Testis (tissue), 5 donors: ENCODE measurements around a stretch of chr11.

DNA sequence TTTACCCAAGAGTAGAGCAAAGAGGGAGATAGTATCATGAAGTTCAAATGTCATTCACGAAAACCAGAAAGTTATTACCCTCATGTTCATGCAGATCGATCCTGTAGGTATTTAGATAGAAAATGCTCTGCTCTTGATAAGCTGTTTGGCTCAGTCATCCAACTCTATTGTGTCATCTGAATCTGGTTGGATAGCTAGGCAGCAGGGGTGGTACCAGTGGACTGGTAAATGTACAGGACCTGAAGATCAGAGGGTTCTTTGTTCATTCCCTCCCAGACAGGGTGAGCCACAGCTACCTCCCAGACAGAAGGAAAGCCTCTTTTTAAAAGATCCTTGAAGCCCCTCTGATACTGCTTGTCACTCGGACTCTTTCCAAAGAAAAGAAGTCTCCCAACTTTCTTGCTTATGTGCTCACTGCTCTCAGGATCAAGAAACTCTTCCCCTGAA lies 29.9 kb upstream of the DRD2 start:
- PRO-cap, 3 experiments, result peak in 2 of 3 experiments; most common plus-strand start position 265 of the sequence (in 2); most common minus-strand start position 113 of the sequence (in 1)
- RAMPAGE, long total RNA, 2 experiments, result no peak in any of the 2 experiments
- RRBS, result no CpG with 5 or more reads among the region's 3 CpGs

DNA sequence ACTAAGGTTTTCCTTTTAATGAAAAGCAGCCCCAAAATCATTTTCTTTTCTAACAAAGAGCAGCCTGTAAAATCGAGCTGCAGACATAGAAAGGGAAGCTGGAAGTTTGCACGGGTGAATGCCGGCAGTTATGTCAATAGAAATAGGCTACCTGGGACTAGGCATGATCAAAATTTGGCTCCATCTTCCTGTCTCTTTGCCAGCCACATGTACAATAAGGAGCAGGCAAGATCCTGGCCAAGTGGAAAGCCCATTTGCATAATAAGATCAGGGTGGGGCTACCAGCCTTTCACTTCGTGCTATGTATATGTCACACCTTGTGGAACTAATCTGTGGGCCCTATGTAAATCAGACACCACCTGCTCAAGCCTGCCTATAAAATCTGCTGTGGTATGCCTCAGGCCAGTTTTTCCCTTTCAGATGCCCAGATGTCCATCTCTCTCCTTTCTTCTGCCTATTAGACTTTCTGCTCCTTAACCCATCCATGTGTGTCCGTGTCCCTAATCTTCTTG lies 79.3 kb upstream of the DRD2 start:
- PRO-cap, 3 experiments, result no peak in any of the 3 experiments
- RAMPAGE, long total RNA, 2 experiments, result no peak in any of the 2 experiments
- RRBS, result no CpG with 5 or more reads among the region's 5 CpGs

GRCh38 chr11:114040766-114041260 lies 18.7 kb upstream of the ZBTB16 start:
- PRO-cap, 3 experiments, result no peak in any of the 3 experiments
- RAMPAGE, long total RNA, 2 experiments, result no peak in any of the 2 experiments
- RRBS, result 88% methylated on average over 3 of the region's 7 CpGs

DNA sequence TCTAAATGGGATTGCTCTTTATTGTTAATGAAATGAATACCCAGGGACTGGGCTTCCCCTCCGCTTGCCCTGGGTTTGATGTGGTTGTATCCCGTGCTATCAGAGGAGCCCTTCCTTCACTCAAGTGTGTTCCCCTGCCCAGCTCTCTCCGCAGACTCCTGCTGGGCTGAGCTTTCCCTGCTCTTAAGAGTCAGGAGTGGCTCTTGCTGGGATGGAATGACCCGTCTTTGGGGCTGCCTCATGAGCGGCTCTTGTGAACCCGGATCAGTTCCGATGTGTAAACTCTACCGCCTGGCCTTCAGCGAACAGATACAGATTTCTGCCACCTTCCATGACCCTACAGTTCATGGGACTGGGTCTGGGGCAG lies 1.6 kb upstream of the ZBTB16 start:
- PRO-cap, 3 experiments, result peak in 1 of 3 experiments; most common plus-strand start position 186 of the sequence (in 1); most common minus-strand start position 160 of the sequence (in 1)
- RAMPAGE, long total RNA, 2 experiments, result no peak in any of the 2 experiments
- RRBS, result no CpG with 5 or more reads among the region's 9 CpGs

- PRO-cap, 3 experiments, result no peak in any of the 3 experiments
- RAMPAGE, long total RNA, 2 experiments, result no peak in any of the 2 experiments
- RRBS, result no CpG with 5 or more reads among the region's 7 CpGs
Measured at GRCh38 chr11:114068220-114068922, 8.9 kb downstream of the ZBTB16 start.

GRCh38 chr11:114110671-114111385 lies 51.3 kb downstream of the ZBTB16 start:
- PRO-cap, 3 experiments, result no peak in any of the 3 experiments
- RAMPAGE, long total RNA, 2 experiments, result no peak in any of the 2 experiments
- RRBS, result no CpG with 5 or more reads among the region's 8 CpGs

DNA sequence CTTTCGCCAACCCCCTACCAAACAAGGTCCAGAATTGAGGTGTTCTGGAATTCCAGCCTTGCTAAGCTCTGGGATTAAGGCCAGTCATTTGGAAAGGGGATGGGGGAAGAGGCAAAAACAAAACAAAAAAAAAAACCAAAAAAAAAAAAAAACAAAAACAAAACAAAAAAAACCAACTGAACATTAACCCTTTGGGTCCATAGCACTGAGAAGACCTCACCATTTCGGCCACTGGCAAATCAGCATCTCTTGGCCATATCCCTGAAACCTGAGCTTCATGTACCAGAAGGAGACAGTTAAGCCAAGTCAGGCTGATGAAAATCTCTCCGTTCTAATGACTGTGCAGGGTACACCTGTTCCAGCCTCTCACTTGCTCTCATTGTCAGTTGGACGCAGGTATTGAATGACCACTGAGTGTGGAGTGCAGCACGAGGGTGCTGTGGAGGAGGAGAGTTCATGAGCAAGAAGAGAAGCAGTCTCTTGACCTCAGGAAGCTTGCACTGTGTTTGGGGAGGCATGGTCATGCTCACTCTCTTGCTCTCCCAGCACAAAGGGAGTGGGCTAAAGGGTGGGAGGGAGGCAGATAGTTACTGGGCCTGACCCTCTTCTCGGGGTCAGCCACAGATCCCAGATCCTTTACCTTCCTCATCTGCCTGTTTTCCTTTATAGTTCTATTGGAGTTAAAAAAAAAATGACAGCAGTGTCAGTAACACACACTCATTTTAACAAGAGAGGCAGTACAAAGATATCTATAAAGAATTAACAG lies 65.1 kb downstream of the ZBTB16 start:
- PRO-cap, 3 experiments, result no peak in any of the 3 experiments
- RAMPAGE, long total RNA, 2 experiments, result no peak in any of the 2 experiments
- RRBS, result no CpG with 5 or more reads among the region's 6 CpGs

GRCh38 chr11:114135213-114136027 lies 75.9 kb downstream of the ZBTB16 start:
- PRO-cap, 3 experiments, result no peak in any of the 3 experiments
- RAMPAGE, long total RNA, 2 experiments, result no peak in any of the 2 experiments
- RRBS, result no CpG with 5 or more reads among the region's 6 CpGs

DNA sequence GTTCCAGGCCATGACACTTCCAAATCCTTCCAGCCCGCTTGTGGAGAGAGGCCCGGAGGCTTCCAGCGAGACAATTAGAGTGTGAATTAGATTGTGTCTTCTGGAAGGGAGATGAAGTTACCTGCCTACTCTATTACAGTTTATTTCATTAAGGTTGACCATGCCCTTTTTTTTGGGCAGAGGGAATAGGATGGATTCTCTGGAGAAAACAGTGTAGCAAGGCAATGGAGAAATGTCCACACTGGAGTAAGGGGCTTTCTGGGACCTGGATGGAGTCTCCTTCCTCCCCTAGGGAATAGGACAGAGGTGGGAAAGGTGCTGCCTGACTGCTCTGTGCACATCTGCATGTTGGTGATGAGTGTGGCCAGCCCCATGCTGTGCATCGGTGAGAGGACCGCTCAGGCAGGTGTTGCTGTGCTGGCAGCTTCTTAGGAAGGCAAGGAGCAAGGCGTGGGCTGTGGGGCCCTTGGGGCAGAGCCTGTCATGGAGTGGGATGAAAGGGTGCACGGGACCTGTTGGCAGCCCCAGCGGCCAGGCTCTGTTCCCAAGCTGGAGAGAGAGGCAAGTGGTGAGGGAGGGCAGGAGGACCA lies 78.1 kb downstream of the ZBTB16 start:
- PRO-cap, 3 experiments, result no peak in any of the 3 experiments
- RAMPAGE, long total RNA, 2 experiments, result no peak in any of the 2 experiments
- RRBS, result no CpG with 5 or more reads among the region's 8 CpGs

- PRO-cap, 3 experiments, result no peak in any of the 3 experiments
- RAMPAGE, long total RNA, 2 experiments, result no peak in any of the 2 experiments
- RRBS, result no CpG with 5 or more reads among the region's 6 CpGs
Measured at GRCh38 chr11:114147108-114147935, 87.8 kb downstream of the ZBTB16 start.

DNA sequence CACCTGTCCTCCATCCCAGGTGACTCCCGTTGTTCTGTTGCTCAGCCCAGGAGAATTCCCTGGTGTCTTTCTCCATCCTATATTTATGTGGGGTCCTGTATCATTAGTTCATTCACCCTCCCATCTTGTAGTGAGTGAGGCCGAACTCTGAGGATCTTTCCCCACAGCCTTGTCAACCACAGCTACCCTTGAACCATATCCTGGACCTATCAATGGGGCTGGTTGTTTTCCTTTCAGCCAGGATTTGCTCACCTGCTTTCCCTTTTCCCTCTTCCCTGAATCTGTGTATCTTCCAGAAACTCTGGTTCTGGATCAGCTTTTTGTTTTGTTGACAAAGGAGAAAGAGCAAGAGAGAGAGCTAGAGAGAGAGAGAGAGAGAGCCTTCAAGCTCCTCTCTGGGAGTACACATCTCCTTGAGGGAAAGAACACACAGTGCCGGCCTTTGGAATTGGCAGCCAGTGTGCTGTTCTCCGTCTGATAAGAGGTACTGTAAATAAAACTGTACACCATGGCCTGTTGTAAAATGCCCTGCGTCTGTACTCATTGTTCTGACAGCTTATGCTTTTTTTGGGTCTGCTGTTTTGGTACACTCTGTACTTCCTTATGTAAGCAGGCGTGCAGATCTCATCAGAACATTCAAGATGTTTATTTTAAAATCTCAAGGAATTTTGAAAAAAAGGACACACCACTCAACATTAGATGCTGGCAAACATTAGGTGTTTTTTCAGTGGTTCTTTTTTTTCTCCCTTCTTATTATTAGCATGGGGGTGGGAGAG lies 117.1 kb upstream of the NNMT start:
- PRO-cap, 3 experiments, result peak in 3 of 3 experiments; most common minus-strand start position 283 of the sequence (in 2)
- RAMPAGE, long total RNA, 2 experiments, result no peak in any of the 2 experiments
- RRBS, result no CpG with 5 or more reads among the region's 6 CpGs

DNA sequence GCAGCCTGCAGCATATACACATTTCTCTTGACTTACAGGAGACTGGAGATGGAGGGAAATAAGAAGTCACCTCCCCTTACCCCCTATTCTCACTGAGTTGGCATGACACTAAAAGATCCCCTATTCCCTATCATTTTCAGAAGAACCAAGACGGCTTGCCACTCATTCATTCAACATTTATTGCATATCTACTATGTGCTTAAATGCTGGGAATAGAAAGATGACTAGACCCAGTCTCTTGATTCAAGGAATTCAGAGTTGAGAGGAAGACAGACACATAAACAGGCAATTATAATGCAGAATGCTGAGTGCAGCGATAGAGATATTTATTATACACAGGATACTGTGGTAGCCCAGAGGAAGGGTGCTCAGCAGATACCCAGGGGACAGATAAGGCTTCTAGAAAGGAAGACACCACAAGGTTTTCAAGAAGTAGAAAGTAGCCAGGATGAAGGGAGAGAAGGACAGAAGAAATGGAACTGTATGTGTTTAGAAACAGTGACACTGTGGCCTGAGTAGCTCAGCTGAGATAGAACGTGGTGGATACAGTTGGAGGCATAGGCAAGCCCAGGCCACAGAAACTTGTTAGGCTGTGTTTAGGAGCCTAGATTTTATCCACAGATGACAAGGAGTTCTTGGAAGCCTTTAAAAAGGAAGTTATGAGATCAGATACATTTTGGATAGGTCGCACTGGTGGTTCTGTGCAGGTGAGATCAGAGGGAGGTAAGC lies 79.4 kb upstream of the NNMT start:
- PRO-cap, 3 experiments, result no peak in any of the 3 experiments
- RAMPAGE, long total RNA, 2 experiments, result no peak in any of the 2 experiments
- RRBS, result no CpG with 5 or more reads among the region's 4 CpGs

- PRO-cap, 3 experiments, result no peak in any of the 3 experiments
- RAMPAGE, long total RNA, 2 experiments, result no peak in any of the 2 experiments
- RRBS, result 100% methylated on average over 2 of the region's 8 CpGs
Measured at GRCh38 chr11:114250622-114251360, 45.4 kb upstream of the NNMT start.

DNA sequence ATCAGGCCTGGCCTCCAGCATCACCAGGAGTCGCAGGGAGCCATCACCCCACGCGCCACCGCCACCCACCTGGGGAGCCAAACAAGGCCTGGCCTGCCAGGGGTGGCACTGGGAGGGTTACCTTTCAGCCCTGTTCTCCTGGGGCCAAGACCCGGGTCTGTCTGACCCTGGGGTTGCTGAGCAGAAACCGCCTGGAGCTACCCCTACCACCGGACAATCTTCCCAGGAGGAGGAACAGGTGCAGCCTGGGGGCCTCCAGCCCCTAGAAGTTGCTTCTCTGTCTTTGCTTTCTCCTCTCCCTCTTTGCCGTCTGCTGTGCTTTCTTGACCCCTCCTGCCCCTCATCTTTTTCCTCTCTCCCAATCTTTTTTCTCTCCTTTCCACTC lies 39.2 kb upstream of the NNMT start:
- PRO-cap, 3 experiments, result no peak in any of the 3 experiments
- RAMPAGE, long total RNA, 2 experiments, result no peak in any of the 2 experiments
- RRBS, result 93% methylated on average over 3 of the region's 8 CpGs

GRCh38 chr11:114262613-114263219 lies 33.5 kb upstream of the NNMT start:
- PRO-cap, 3 experiments, result no peak in any of the 3 experiments
- RAMPAGE, long total RNA, 2 experiments, result no peak in any of the 2 experiments
- RRBS, result no CpG with 5 or more reads among the region's 8 CpGs

DNA sequence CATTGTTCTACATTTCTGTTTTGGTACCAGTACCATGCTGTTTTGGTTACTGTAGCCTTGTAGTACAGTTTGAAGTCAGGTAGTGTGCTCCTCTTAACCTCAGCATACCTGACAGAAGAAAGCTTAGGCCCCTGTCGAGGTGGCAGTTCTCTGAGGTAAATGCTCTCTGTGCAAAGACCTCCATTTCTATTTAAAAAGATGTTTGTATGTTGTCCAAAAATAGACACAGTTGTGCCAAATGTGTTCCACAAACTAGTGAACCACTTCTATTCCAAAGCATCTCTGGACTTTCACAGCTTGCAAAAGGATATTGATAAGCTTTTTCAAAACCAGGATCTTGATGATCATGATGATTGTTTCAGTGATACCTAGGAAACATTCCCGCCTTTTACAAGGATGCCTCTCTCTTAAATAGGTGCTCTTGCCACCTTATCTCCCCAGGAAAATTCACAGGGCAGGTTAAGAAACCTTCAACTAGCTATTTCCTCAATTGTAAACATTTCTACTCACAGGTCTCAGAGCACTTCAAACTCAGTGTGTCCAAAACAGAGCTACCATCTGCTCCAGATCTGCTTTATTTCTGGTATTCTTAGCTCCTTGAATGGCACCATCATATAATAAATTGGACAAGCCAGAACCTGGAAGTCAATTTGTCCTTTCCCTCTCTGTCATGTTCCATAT lies 10.6 kb downstream of the NNMT start:
- PRO-cap, 3 experiments, result no peak in any of the 3 experiments
- RAMPAGE, long total RNA, 2 experiments, result no peak in any of the 2 experiments
- RRBS, result no CpG with 5 or more reads among the region's 2 CpGs

DNA sequence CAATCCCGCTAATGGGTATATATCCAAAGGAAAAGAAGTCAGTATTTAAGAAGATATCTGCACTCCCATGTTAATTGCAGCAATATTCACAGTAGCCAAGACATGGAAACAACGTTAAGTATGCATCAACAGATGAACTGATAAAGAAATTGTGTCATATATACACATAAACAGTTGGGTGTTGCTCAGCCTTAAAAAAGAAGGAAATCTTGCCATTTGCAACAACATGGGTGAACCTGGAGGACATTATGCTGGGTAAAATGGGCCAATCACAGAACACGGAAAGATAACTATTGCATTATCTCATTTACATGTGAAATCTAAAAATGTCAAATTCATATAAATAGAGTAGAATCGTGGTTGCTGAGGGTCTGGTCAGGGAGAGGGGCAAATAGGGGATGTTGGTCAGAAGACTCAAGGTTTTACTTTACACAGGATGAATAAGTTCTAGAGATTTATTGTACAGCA lies 1.6 kb upstream of the NXPE2 start:
- PRO-cap, 3 experiments, result no peak in any of the 3 experiments
- RAMPAGE, long total RNA, 2 experiments, result no peak in any of the 2 experiments
- RRBS, result no CpG with 5 or more reads among the region's 4 CpGs

- PRO-cap, 3 experiments, result no peak in any of the 3 experiments
- RAMPAGE, long total RNA, 2 experiments, result no peak in any of the 2 experiments
- RRBS, result no CpG with 5 or more reads among the region's 4 CpGs
Measured at GRCh38 chr11:115226439-115227011, 277.7 kb downstream of the CADM1 start.

DNA sequence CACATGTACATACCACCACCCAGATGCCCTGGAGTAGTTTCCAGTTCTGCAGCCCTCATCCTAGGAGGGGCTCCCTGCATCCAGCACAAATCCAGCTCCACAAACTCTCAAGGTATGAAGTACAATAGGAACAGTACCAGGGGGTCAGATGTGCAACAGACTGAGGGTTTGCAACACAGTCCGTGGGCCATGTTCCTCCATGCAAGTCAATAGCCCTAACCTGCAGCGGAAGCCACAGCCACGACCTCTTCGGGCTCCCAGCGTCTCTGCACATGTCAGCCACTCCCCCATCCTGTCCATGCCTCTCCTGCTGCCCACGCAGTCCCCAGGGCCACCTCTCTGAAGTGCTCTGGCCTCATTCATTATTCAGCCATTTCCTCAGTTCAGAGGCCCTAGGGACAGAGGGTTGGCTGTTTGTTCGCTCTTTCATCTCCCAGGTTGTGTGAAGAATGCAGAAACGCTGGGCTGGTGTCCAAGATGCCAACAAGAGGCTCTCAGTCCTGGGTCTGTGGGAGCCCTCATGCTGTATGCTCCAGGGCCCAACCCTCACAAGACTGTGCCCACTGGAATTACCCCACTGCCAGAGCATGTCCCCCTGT lies 209.9 kb downstream of the BUD13 start:
- PRO-cap, 3 experiments, result no peak in any of the 3 experiments
- RAMPAGE, long total RNA, 2 experiments, result no peak in any of the 2 experiments
- RRBS, result no CpG with 5 or more reads among the region's 8 CpGs

GRCh38 chr11:116813276-116814495 lies 9.4 kb downstream of the APOA4 start:
- PRO-cap, 3 experiments, result peak in 2 of 3 experiments; most common plus-strand start chr11:116813552 (in 1); most common minus-strand start chr11:116813400 (in 2)
- RAMPAGE, long total RNA, 2 experiments, result start-site peak on the plus strand in 1 of 2 experiments, at chr11:116813525-116813598 at its widest, 10 reads per replicate; start-site peak on the minus strand in 2 of 2 experiments, at chr11:116813392-116813404 at its widest, 45 to 62 reads per replicate
- RRBS, result no CpG with 5 or more reads among the region's 9 CpGs